Bronchial lymph node (tissue), 1 donor: ENCODE results near the gene ACACA.

DNA sequence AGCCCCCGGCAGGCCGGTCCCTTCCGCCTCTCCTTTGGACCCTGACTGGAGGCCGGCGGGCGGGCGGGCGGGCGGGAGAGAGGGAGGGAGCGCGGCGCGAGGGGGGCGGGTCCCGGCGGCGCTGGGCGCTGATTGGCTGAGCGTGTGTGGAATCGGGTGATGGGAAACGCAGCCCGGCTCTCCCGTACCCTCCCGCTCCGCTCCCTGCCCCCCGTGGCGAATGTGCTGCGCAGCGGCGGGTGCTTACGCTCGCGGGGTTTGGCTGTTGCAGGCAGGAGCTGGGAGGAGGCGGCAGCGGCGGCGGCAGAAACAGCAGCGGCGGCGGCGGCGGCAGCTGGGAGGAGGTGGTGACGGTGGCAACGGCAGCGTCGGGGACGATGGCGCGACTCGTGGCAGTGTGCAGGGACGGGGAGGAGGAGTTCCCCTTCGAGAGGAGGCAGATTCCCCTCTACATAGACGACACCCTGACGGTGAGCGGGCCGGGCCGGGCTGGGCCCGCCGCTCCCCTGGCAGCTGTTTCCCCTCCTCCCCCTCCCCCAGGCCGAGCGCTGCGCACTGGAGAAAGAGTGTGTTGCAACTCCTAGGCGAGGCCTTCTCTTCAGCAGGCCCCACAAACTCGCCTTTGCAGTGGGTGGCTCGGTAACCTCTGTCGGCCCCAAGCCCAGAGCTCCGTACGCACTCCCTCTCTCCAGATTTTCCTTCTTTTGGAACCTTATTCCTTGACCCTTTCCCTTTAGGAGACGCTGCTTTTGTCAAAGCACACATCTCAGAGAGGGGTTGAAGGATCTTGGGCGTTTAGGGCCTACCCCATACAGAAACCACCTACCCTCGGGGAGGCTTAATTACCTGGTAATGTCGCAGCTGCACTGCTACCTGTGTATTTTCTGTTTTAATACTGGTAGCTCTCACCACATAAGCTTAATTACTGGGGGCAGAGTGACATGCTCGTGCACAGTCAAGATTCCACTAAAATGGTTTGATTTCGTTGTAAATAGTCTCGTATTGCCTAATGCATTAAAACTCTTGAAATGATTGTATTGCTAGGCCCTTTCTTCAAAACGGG, 960 bp downstream of the GGNBP2 start:
- PRO-cap: bidirectional peak, plus-strand start at position 270 of the sequence, minus-strand start at position 47 of the sequence; unidirectional peak, plus-strand start at position 395 of the sequence

GRCh38 chr17:36546411-36546854, 1.7 kb downstream of the GGNBP2 start:
- PRO-cap: no peak

- PRO-cap: bidirectional peak, plus-strand start at chr17:36551014, minus-strand start at chr17:36550798
These were observed 6.0 kb downstream of the GGNBP2 start for GRCh38 chr17:36550504-36551307.

DNA sequence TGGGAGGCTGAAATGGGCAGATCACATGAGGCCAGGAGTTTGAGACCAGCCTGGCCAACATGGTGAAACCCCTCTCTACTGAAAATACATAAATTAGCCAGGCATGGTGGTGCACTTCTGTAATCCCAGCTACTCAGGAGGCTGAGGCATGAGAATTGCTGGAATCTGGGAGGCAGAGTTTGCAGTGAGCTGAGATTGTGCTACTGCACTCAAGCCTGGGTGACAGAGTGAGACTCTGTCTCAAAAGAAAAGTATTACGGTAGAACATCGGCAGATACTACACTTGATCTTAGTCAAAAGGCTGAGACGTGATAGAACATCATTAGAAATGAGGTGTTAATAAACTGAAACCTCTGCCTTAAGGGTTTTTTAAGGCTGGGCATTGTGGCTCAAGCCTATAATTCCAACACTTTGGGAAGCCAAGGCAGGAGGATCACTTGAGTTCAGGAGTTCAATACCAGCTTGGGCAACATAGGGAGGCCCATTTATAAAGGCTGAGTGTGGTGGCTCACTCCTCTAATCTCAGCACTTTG, 20.8 kb upstream of the DHRS11 start:
- PRO-cap: no peak

DNA sequence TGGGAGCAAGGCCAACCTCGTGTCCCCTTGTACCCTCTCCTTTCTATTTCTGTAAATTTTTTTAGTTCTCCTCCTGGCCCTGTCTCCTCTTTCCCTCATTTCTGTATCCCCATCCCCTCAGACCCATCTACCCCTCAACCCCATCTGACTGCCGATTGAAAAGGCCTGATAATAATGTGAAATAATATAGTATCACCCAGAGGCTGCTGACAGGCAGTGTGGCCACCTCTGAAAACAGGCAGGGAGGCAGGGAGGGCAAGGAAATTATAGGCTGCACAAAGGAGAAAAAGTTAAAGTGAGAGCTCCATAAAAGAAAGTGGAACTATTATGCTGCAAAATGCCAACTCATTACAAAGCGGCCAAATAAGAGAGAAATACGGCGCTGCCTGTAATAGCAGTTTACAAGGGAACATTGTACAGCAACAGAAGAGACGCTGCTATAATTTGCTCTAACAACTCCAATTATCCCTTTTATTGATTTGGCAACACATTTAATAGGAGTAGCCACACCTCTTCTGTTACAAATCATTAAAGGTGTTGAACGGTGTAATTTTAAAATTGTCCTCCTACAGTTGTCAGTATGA, 120.1 kb downstream of the MRM1 start:
- PRO-cap: no peak

DNA sequence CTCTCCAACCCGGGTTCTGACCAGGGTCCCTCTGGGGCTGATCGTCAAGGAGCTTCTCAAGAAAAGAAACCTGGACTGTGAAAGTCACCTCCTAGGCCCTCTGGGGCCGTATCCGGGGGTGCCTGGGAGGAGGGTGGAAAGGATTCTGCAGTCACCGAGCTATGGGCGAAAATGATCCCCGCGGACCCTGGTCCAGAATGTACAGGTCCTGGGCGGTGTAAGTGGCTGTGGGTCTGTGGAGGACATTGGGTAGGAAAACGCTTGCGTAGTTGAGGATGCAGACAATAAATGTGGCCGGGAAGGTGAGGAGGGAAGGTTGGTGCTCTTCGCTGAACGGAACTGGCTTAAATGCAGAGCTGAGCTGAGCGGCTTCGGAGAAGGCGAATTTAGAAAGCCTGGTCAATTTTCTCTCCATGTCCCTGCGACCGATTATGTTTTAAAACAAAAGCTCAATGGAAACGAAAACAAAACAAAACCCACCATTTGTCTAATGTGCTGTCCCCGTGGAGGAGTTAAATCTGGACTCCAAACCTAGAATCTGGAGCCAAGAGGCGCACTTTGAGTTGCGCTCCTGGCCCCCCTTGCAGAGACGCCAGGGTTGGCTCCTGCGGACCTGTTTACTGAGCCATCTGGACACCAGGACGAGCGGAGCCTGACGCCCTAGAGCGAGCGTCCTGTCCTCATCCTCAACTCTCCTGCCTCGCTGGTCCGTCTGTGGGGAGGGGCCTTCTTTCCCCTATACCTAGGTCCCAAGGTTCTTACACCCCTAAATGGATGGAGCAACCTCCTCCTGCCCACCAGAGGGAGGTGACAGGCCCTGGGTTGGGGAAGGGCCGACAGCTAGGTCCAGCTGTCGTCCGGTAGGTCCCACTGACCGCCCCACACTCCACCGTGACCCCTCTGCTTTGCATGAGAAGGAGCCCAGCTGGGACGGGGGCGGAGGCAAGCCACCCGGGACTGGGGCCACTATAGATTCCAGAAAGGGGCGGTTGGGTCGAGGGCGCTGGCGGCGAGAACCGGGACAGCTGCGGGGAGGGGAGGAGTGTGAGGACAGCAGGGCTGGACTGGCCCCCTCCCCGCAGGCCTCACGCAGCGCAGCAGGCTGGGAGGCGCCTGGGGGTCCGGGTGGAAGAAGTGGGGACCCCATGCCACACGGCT, 3.3 kb upstream of the LHX1 start:
- PRO-cap: no peak

- PRO-cap: no peak
These were observed 873 bp downstream of the AATF start for GRCh38 chr17:36949660-36949993.

- PRO-cap: no peak
These were observed 6.0 kb downstream of the ACACA start for GRCh38 chr17:37400692-37401065.

DNA sequence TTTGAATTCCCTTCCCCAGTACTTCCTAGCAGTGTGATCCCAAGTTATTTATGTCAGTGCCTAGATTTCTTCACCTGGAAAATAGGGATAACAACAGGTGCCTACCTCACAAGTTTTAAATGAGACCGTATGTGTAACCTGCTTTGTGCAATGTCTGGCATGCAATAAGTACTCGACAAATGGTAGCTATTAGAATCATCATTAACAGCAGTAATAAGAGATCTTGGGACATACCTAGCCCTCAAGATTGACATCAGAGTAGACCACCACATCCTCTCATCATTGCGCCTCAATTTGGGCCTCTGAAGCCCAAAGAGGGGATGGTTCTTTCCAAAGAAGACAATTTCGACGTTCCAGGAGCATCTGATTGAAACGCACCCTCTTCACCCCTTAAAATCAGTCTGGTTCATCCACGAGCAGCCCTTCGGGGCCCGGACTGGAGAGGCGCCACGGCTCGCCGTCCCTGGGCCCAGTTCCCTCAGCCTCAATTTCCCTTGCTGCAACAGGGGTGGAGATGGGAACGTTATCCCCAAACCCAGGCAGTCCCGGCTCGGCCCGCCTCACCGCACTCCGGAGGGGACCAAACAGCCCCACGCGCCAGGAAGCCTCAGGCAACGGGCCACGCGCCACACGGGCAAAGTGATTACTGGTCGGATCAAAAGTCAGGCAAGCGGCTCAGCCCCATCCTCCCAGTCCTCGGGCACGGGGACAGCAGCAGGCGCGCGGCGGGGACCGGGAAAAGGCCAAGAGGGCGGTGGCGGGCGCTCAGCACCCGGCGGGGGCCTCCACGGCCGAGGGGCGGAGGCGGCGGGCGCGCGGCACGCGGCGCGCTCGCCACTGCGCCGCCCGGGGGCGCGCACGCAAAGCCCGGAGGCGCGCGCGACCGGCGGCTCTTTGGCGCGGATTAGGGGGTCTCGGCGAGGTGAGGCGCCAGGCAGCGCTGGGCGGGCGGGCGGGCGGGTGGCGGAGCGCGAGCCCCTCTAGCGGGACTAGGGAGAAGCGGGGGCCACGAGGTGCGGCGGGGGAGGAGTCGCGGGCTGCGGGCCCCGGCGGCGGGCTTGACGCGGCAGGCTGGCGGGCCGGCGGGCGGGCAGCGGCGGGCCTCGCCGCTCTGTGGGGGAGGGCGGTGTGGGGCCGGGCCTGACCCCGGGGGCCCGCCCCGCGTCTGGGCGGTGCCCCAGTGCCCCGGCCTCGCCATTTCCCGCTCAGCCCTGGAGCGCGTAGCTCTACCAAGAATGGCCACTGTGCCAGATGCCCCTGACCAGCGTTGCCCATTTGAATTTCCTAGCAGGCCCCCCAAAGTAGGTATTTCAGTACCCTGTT, at the start of gene ACACA:
Gene ACACA, minus strand, starts transcription at position 809 of the 1,323 bp plus-strand sequence.
- PRO-cap: bidirectional peak, plus-strand start at position 870 of the sequence, minus-strand start at position 793 of the sequence; bidirectional peak, plus-strand start at position 1,208 of the sequence, minus-strand start at position 1,113 of the sequence

DNA sequence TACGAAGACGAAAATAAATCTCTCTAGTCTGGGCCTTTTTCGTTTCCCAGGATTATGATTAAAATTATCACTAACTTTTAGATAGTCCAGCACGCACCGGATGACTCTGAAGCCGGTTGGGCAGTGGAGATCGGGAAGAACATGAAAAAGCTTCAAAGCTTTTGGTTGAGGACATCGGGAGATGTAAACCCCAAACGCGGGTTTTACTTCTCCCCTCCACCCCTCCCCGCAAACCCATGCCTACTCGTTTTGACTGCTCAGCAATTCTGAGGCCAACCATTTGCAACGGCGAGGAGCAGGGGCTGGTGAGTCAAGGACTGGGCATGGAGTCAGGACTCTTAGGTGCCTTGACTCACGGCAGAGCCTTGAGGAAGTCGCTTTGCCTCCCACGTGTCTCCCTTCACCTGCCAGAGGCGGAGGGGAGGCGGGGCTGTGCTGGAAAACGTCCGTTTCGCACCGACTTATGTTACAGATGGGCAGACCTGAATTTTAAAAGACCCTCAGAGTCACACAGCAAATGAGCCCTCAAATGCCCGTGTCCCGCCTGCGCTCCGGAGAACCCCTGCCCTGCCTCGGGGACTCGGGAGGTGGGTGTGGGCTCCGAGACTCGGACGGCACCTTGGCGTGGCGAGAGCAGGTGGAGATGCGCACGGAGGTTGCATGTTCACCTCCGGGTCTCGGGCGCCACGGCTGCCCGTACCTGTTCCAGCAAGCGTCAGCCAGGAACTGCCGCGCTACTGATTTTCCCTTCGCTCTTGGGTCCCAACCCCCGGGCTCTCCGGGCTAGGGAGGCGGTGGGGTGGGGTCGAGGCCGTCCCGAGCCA, 828 bp upstream of the DUSP14 start:
- PRO-cap: bidirectional peak, plus-strand start at position 410 of the sequence, minus-strand start at position 323 of the sequence

- PRO-cap: no peak
These were observed 11.2 kb downstream of the DUSP14 start for GRCh38 chr17:37500917-37501275.

GRCh38 chr17:37725043-37725474, 19.8 kb downstream of the HNF1B start:
- PRO-cap: no peak

- PRO-cap: unidirectional peak, plus-strand start at chr17:37844353
These were observed 80.2 kb upstream of the TBC1D3K start for GRCh38 chr17:37843957-37844488.

DNA sequence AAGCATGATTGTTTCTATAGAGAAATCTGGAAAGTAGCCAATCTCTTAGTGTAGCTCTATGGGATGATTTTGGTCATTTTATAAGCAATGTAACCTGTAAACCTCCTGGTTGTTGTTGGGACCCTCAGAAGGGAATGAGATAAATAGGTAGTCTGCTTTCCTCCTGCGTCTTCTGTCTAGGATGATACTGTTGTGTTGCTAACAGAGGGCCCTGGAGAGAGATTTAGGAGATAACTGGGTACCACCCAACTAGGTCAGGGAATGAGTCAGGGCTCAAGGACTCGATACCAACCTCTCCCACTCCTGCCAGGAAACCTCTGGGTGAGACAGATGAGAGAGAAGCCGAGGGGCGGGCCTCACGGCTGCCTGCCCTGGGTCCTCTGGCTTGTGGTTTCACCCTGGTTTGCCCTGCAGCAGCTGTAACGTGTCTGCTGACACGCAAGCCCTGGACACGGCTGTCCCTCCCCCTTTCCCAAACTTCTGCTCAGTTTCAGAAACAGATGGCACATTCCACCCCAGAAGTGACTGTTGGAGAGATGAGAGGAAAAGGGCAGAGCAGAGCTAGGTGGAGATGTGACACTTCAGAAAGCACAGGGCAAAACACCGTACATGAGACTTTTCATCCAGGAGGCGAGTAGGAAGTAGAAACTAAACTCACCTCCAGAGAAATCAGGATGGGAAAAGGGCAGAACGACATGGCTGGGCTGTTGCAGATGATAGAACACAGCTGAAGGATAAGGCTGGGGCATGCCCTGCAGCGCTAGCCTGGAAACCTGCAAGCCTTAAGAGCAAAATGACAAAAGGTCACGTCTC, 10.5 kb upstream of the MRPL45 start:
- PRO-cap: no peak

DNA sequence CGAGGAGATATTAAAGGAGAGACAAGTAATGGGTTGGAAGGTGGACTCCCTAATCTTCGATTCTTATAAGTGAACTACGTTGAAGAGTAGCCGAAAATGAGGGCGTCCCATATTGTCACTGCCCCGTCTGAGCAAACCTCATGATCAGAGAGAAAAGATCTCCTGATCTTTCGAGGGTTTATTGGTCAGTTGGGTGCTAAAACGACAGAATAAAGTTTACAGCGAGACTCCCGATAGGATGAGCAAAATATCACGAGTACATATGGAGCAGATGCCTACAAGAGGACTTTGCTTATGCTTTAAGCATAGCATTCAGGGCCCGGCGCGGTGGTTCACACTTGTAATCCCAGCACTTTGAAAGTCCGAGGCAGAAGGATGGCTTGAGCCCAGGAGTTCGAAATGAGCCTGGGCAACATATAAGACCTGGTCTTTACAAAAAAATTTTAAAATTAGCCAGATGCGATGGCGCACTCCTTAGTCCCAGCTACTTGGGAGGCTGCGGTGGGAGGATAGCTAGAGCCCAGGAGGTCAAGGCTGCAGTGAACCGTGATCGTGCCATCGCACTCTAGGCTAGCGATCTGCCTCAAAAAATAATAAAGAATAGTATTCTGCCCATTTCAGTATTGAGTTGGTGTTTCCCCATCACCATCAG, 658 bp downstream of the MRPL45 start:
- PRO-cap: no peak

DNA sequence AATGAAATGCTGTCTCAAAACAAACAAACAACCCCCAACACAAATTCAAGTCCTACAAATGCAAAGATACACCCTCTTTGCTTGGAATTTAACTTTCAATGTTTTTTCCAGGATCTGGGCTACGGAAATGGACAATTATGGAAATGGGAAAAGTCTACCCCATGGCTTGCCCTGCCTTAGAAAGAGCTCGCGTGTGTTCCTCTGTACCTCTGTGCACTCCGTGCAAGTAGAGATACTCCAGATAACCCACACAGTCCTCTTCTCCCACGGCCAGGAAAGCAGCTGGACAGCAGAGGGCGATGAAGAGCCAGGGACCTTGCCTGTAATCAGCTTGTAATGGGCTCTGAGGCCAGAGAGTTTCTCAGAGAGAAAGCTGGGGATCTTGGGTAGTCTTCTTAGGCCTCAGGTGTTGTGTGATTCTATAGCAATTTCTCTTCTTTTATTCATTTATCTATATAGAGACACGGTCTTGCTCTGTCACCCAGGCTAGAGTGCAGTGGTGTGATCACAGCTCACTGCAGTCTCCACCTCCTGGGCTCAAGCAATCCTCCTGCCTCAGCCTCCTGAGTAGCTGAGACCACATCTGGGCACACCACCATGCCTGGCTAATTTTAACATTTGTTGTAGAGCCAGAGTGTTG, 2.5 kb upstream of the SOCS7 start:
- PRO-cap: no peak

DNA sequence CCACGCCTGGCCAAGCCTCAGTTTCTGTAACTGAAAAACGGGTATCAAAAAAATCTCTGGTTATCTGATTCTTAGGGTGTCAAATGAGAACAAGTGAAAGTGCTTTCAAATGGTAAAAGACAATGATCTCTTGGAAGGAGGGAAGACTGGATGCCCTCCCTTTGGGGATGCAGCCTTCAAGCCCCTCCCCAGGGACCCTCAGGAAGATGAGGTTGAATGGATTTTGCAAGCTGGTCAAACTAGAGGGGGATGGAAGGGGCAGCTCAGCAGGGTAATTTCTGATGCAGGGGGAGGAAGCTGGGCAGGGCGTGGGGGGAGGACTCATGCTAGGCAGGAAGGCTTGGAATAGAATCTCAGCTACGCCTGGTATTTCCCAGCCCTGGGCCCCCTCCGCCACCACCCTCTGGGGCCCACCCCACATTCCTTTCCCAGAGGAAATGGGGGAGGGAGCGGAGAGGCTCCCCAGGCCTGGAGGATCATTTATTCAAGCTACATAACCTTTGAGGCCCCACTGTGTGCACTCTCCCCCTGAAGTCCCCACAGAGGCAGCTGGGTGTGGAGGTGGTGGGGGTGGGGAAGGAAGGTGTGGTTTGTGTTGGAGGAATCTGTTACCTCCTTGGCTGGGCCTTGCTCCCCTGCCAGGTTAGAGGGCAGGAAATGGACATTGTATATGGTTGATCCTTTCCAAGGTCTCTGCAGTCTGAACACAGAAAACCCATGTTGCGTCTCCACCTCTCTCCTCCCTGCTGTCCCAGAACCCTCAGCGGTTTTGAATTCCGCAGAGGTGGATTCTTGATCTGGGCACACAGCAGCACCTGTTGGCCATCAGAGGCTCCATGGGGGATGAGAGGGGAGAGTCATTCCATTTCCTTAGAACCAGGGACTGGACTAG, 22.7 kb downstream of the ARHGAP23 start:
- PRO-cap: unidirectional peak, plus-strand start at position 431 of the sequence

DNA sequence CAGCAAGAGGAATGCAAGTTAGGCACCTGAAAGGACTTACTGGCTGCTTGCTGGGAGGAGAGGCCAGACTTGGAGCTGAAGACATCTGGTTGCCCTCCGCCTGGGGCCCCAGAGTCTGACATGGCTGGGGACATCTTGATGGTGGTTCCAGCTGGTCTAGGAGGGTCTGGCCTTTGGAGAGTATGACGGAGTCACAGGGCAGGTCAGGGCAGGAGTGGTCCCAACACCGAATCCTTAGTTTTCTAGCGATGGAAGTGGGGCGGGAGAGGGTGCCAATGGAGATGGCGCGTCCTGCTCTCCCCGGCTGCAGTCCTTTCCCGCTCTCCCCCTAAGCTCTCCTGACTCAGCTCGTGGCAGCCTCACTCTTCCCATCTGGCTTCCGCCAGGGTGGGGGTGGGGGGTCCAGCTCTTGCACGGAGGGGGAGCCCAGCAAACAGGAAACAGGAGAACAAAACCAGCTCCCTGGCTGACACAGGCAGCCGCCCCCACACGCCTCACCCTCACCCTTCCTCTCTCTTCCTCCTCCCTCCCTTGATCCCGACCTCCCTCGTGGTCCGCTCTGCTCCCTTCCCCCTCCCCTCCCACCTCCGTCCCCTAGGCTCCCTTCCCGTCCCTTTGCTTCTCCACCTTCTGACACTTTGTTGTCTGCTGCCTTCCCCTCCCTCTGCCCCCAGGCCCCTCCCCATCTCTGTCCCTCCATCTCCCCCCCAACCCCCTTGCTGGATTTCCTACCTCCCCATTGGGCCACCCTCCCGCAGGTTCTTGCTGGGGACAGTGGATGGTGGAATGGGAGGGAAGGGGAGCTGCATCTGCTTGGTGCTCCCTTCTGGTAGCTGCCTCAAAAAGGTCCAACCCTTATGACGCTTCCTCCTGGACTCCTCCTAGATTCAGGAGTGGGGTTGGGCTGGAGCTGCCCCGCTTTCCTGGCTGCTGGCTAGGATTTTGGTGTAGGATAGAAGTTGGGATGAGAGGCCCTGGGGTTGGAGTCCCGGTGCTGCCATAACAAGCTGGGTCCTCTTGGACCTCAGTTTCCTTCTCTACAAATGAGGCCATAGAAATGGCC, 23.7 kb downstream of the ARHGAP23 start:
- PRO-cap: unidirectional peak, minus-strand start at position 340 of the sequence

GRCh38 chr17:38464198-38464581, 35.9 kb downstream of the ARHGAP23 start:
- PRO-cap: no peak

DNA sequence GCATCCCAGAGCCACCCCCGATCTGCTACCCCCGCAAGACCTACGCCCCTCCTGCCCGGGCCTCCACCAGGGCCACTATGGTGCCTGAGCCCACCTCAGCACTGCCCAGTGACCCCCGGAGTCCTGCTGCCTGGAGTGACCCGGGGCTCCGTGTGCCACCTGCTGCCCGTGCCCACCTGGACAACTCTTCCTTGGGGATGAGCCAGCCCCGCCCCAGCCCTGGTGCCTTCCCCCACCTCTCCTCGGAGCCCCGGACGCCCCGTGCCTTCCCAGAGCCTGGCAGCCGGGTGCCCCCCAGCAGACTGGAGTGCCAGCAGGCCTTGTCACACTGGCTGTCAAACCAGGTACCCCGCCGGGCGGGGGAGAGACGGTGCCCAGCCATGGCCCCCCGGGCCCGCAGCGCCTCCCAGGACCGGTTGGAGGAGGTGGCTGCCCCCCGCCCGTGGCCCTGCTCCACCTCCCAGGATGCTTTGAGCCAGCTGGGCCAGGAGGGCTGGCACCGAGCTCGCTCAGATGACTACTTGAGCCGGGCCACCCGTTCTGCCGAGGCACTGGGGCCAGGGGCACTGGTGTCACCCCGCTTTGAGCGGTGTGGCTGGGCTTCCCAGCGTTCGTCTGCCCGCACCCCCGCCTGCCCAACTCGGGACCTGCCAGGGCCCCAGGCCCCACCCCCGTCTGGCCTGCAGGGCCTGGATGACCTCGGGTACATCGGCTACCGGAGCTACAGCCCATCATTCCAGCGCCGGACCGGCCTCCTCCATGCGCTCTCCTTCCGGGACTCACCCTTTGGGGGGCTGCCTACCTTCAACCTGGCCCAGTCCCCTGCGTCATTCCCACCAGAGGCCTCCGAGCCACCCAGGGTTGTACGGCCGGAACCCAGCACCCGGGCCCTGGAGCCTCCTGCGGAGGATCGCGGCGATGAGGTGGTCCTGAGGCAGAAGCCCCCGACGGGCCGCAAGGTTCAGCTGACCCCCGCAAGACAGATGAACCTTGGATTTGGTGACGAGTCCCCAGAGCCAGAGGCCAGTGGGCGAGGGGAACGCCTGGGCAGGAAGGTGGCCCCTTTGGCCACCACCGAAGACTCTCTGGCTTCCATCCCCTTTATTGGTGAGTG, 38.3 kb downstream of the ARHGAP23 start:
- PRO-cap: no peak